Umbilical cord (tissue), 2 donors: ENCODE results near the genes TRPV5, EPHA1 and TPK1.

DNA sequence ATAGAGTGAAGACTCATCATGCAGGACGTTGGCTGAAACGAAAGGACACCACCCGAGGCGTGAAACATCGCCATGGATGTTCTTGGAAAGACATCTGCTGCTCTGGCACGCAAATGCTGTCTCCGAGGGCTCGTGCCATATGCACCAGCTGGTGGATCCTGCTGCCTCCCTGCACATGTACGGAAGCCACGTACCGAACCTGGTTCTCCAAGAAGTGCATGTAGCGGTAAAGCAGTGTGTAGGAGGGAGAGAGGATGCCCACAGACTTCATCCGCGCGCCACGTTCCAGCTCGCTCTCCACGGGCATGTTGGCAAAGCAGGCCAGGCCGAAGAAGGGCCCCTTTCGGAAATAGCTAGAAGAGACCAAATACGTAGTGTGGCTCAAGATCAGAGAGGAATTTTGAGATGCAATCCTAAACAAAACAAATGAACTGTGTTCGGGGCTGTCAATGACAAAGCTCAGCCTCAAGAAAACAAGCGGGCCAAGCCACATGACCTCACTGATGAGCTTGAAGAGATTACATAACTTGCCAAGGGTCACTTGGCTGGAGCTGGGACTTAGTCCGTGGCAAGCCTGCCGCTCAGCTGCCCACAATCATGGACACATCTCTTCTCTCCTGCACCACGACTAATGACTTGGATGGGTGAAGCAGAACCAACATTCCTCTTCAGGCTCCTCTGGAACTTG is 16.5 kb downstream of the DENND11 start:
- RAMPAGE, long total RNA: no peak

DNA sequence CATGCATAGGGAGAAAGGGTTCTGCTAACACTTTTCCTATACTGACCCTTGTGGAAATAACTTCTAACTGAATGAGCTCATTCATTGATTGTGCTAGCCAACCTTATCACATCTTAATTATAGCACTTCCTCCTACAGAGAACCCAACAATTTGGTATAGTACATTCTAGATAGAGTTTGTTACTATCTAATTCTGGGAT is 214 bp downstream of the TAS2R4 start:
- RAMPAGE, long total RNA: no peak

GRCh38 chr7:142300632-142301236 is 42.9 kb upstream of the PRSS58 start:
- RAMPAGE, long total RNA: no peak

- RAMPAGE, long total RNA: no peak
These were observed 205.7 kb upstream of the PRSS58 start for GRCh38 chr7:142463551-142463904.

GRCh38 chr7:142626579-142626826 is 122.8 kb upstream of the PRSS1 start:
- RAMPAGE, long total RNA: no peak

GRCh38 chr7:142784699-142785190 is 14.0 kb downstream of the PRSS2 start:
- RAMPAGE, long total RNA: no peak

DNA sequence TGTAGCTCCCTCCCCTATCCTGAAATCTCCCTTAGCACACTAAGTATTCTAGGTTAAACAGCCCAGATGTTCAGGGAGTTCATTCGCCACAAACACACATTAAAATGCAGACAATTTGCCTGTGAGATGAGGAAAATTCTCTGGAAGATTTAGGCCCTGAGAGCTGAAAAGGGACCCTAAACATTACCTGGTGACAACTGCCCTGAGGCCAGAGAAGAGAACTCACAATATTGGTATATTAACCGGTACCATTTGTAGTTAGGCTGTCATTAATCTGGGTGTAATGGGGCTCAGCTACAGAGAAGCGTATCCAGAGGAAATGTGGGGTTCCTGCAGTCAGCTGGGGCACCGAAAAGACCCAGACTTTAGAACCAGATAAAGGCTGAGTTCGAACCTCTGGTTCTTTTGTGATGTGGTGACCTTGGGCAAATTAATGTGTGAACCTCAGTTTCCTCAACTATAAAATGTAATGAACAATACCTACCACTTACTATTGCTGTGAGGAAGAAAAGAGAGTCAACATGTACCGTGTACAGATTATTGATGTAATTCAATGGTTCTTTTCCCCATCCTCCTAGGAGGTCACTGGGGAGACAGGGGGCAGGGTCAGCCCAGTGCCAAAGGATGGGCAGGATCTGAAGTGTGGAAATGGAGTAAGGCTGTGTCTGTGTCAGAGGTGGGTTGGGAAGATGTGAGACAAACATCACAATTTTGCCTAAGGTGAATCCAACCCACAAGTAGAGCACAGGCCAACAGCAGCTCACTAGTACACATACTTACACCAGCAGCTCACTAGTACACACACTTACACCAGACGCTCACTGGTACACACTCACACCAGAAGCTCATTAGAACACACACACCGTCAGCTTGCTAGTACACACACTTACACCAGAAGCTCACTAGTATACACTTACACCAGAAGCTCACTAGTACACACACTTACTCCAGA is 27.8 kb downstream of the PRSS2 start:
- RAMPAGE, long total RNA: no peak

DNA sequence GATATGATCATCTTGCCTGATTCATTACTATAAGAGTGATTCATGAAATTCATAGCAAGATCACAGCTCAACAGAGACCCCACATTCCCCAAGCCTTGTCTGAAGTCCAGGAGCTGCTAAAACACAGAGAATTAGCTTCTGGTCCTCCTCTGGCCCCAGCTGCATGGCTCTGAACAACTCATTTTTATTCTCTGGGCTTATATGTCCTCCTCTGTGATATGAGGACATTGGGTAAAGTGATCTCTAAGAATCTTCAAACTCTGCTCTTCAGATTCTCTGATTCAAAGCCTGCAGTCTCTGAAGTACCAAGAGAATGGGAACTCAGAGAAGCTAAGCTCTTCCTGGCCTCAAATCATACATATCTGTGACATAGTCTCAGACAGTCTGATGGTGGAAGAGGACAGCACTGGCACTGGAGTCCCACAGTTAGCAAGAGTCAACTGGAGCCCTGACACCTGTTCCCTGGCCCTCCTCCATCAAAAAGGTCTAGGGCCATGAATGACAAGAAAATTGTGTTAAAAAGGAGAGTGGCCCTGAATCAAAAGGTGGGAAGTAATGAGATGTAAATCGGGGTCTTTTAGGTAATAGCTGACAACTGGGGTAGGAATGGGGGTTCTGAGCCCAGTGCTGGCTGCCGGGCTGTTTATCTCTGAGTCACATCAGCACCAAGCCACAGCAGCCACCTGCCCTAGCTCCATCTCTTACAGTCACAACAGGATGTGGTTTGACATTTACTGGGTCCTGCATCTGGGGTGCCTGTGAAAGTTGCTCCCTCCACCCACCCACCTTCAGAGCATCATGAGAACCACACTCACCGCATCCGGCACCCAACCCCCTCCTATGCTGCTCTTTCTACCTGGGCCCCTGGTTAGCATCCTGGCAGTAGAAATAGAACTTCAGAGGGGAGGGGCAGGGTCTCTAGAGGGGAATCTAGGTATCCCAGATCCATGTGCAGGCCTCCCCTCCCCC is 37.7 kb downstream of the PRSS2 start:
- RAMPAGE, long total RNA: no peak

GRCh38 chr7:142933659-142933983 is at the start of gene TRPV5:
TSS of gene TRPV5 (minus strand) at chr7:142933746.
- RAMPAGE, long total RNA: no peak

- RAMPAGE, long total RNA: no peak
These were observed 605 bp downstream of the TMEM139 start for GRCh38 chr7:143285296-143285829.

- RAMPAGE, long total RNA: no peak
These were observed 2.2 kb upstream of the ZYX start for GRCh38 chr7:143378695-143379662.

- RAMPAGE, long total RNA: no peak
These were observed 1.3 kb downstream of the ZYX start for GRCh38 chr7:143382581-143382724.

- RAMPAGE, long total RNA: no peak
These were observed at the start of gene EPHA1 for GRCh38 chr7:143408195-143409221. TSS of gene EPHA1 (minus strand) at chr7:143408856.

DNA sequence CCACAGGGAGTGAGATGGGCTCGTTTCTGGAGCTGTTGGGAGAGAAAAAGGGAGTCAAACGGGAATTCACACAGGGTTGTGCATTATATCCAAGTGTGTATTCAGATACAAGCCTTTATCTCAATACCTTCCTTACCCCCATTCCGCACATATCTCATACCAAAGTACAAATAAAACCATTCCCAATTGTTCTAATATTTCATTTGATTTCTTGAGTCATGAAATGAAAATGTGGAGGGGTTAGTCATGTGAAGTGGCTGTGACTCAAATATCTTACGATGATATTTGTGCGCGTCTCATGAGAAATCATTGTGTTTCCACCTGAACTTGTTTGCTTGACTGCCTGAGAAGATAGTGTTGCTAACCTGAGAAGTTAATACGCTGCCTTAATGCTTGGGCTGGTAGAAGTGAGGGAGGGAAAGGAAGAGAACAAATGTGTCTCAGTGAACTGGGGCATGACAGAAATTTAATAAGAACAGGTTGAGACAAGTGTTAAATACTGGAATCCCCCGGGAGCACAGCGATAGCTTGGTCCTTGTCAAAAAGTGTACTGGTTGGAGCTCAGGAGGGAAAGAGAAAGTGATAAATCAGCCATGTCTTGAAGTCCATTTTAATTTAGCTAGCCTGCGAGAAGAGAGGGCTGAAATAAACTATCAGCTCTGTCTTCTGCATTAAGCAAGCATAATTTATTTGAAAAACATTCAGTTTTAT is 7.1 kb upstream of the EPHA1 start:
- RAMPAGE, long total RNA: no peak

DNA sequence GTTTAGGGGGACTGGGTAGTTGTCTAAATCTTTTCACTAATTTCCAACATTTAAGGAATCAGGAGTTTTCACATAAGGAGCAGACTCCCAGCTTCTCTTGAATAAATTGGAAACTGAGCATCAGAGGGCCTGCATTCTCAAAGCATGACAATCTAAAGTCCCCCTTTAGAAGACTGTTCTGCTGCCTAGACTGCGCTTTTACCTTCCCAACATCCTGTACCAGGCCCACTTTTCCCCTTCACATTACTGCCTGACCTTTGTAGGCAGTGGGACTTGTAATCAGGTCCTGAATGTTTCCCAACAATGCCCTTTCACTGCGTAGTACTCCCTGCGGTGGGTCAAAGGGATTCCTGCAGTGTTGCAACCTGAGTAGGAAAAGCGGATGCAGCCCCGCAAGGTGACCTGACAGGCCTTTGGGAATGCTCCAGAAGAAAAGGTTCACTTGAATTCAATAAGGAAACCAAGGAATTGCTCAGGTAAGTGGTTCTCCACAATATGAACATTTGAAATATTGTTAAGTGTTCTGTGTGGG is 4.9 kb upstream of the TCAF1 start:
- RAMPAGE, long total RNA: no peak

- RAMPAGE, long total RNA: start-site peak on the minus strand at chr7:144836006-144836053, 25 and 17 reads in 2 replicates
These were observed at the start of gene TPK1 for GRCh38 chr7:144835157-144836273. TSS of gene TPK1 (minus strand) at chr7:144836053.

DNA sequence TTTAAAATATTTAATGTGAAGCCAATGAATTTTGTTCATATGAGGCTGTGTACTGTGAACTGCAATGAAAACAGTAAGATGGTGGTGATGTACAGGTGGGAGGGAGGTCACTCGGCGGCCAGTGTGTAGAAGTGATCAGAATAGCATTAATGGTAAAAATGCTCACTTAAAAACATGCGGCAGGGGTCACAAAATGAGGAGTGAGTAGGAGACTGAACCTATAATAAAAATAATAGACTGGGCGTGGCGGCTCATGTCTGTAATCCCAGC is 322.5 kb upstream of the C7orf33 start:
- RAMPAGE, long total RNA: no peak

GRCh38 chr7:148699064-148699153 is 206 bp downstream of the CUL1 start:
- RAMPAGE, long total RNA: no peak

DNA sequence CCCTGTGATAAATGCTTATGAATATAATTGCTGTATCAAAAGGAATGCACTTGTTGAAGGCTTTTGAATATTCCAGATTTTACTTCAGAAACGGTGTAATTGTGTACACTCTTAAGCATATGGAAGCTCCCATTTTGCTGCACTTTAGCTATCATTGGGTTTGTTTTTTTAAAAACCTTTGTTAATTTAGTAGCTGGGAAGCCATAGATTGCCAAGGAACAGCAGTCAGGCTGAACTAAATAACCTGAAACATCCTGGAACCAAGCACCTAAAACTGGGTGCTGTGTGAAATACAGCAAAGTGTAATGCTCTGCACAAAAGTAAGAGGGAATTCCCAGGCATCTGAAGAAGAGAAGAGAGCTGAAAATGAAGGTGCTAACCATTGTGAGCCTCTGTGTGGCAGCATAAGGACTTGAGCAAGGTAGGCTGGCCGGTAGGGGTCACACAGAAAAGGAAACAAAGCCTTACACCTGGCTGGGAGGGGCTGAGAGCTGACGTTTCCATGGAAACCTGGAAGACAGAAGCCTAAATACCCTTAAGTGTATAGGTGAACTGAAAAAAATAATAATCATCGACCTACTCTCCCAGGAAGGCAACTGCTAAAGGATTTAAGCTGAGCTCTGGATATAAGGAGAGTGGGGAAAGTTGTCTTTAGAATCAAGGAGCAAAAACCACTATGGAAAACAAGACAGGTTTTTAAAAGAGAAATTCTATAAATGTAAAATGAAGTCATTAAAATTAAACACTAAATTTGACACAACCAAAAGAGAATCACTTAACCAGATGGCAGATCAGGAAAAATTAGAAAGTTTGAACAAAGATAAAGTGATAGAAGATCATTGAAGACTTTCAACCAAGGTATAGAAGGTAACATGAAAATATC is 48.6 kb downstream of the CUL1 start:
- RAMPAGE, long total RNA: no peak

DNA sequence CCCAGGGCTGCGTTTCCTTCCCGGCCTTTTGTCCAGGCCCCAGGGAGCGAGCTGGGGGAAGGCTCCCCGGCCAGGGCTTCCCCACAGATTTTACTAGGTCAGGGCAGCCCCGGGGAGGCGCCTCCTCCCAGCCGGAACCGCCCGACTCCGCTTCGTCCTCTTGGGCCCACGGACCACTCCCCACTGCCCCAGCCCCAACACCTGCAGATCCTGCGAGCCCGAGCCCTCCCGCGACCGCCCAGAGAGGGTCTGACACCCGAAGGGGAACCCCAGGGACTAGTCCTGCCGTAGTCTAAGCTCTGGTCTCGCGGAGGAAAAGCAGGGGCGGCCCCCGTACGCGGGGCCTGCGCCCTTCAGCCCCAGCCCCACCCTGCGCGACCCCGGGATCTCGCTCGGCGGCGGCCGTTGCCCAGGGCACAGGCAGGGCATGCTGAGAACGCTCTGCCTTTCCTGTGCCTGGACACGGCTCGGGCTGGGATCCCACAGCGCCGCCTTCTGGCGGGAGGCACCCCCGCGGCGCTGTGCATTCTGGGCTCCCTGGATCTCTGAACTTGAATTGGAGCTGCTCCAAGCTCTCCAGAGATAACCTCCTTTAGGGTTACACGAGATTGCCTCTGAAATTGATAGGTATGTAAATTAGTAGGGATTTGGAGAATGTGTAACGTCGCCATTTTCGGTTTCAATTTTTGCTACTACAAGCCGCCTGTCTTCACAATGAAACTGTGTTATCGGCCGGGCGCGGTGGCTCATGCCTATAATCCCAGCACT is 24.9 kb downstream of the ZNF786 start:
- RAMPAGE, long total RNA: no peak